AG09319 (cell line): ENCODE measurements around a stretch of chr13.

DNA sequence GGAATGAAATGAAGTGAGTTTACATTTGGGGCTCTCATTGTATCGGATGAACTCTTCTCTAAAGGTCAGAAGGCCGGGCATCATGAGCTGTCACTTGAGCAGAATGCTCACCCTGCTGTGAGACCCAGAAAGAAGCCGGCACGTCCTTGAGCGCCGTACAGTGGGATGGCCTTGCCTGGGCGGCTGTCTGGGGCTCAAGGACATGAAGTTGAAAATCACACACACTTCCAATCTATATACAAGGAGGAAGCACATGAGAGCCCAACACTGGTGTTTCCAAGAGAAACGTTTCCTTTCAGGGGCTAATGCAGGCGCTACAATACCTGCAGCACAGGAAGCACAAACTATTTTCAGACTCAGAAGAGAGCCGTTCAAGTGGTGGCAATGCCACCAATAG, 19.5 kb downstream of the COL4A1 start:
- RRBS: 88% methylated on average over 2 of the region's 10 CpGs

GRCh38 chr13:110306831-110306928, 277 bp downstream of the COL4A1 start:
- RRBS: no CpG with 5 or more reads among the region's 15 CpGs

DNA sequence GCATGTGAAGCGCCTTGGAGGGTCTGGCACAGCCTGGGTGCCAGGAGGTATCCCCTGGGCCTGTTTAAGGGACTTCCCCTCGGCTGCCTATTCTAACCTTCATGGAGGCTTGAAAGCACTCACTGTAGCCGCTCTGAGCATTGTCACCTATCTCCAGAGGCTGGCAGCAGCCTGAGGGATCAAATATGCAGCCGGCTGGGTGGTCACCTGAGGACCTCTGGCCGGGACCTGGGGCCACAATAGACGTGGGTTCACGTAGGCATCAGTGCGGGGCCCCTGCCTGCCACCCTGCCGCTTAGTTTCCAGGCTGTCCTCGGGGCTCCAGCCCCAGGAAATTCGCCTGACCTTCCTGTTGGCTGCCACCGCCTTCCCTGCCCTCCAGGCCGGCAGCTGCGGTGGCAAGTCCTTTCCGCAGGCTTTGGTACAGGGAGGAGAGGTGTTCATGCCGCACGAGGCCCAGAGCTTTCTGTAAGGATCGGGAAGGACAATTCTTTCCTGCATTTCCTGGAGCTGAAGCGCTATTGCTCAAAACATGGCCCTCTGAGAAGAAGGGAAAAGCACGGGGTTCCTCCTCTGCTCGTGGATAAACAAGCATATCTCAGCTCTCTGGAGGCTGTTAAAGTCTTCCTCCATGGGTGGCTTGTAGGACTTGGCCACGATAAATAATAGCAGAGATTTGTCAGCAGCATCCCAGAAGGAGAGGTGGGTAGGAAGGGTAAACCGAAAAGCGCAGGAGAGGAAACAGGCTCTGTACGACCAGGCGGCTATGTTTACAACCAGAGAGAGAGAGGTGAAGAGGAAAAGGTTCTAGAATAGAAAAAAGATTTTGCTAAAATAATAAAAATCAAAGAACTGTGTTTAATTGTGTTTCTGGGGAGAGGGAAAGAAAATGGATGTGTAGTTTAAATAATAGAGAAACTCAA, 4.8 kb downstream of the COL4A2 start:
- RRBS: no CpG with 5 or more reads among the region's 26 CpGs

- RRBS: 42% methylated on average over 2 of the region's 24 CpGs
These were observed 12.8 kb downstream of the COL4A2 start for GRCh38 chr13:110319448-110320662.

GRCh38 chr13:110329551-110330519, 22.8 kb downstream of the COL4A2 start:
- RRBS: no CpG with 5 or more reads among the region's 24 CpGs

DNA sequence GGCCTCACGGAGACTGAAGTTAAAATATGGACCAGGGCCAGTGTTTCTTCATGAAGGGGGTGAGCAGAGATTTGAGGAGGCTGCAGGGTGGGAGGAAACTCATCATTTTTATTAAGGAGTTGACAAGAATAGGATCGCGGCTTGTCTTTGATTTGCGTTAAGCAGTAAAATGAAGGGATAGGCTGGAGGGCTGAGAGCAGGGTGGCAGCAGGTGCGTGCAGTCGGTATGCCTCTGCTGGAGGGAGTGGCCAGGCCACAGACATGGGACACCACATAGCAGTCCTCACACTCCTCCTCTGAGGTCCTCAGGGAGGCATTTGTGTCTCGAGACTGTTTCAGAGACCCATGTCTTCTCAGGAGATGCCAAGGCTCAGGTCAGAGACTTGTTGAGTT, 46.1 kb downstream of the COL4A2 start:
- RRBS: no CpG with 5 or more reads among the region's 7 CpGs

DNA sequence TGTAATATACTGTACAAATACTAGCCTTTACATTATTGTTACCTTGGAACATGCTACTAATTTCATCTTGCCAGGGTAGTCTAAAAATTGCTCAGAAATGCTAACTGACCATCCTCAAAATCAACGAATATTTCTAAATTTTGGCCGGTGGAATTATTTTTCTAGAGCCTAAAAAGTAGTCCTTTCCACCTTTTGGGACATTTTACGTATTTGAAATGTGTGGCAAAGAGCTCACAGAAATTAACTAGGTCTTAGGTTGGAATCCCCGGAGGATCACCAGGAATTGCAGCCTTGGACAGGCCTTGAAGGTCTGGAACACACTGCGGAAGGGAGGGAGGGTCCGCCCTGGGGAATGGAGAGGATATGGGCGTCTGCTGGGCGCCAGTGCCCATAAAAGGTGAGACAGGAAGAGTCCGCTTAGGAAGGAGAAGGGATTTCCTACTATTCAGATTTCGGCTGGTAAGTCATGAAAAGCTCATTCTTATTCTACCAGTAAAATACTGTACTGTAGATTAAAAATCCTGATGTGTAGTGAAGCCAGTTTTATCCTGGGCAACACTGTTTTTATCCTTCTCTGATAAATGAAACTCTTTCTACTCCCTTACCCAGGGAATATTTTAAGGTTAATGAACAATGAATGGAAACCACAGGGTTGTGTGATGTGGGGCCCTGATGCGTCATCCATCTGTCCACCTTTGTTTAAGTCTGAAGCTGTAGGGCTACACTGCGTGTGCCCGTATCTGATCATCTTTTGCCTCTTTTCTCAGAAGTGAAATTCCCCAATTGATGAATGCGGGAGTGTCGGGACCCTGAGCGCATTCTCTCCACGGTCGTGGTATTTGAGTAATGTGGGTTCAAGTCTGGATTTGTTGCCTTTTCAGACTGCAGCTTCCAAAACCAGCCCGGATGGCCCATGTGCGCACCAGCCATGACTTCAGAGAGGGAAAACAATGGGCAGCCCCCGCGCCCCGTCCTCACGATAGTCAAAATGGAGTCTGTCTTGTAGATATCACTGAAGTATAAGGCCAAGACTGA, 112.0 kb downstream of the COL4A2 start:
- RRBS: 95% methylated on average over 2 of the region's 24 CpGs

GRCh38 chr13:110447402-110447951, 114.0 kb downstream of the RAB20 start:
- RRBS: no CpG with 5 or more reads among the region's 16 CpGs

- RRBS: no CpG with 5 or more reads among the region's 6 CpGs
These were observed 81.4 kb downstream of the RAB20 start for GRCh38 chr13:110480073-110480536.

DNA sequence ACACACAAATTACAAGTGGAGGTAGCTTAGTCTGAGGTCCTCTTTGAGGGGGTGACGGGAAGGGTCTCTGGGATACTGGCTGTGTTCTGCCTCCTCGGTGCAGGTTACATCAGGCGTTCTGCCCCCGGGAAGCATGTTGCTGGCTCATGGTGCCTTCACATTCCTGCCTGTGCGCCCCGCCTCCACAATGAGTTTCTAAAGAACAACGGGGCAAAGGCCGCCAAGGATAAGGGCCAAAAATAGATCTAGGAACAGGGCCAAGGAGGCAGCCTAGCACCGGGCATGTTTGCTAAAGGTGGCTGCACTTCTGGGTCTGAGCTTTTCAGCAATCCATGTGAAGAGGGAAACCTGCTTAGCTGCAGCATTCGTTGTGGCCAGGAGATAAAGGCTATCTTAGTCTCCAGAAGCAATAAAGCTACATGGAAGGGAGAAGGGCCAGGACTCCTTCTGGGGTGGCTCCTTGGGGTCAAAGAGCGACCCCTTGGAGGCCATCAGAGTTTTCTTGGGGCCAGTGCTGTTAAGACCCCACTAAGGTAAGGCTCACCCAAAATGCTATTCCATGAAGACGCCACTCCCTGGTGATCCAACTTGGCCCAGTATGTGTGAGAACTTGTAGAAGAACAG, 54.3 kb downstream of the RAB20 start:
- RRBS: no CpG with 5 or more reads among the region's 12 CpGs

GRCh38 chr13:110518416-110518941, 43.0 kb downstream of the RAB20 start:
- RRBS: no CpG with 5 or more reads among the region's 14 CpGs

GRCh38 chr13:110554150-110554844, 7.2 kb downstream of the RAB20 start:
- RRBS: no CpG with 5 or more reads among the region's 10 CpGs

GRCh38 chr13:110555096-110556153, 6.1 kb downstream of the RAB20 start:
- RRBS: no CpG with 5 or more reads among the region's 26 CpGs

DNA sequence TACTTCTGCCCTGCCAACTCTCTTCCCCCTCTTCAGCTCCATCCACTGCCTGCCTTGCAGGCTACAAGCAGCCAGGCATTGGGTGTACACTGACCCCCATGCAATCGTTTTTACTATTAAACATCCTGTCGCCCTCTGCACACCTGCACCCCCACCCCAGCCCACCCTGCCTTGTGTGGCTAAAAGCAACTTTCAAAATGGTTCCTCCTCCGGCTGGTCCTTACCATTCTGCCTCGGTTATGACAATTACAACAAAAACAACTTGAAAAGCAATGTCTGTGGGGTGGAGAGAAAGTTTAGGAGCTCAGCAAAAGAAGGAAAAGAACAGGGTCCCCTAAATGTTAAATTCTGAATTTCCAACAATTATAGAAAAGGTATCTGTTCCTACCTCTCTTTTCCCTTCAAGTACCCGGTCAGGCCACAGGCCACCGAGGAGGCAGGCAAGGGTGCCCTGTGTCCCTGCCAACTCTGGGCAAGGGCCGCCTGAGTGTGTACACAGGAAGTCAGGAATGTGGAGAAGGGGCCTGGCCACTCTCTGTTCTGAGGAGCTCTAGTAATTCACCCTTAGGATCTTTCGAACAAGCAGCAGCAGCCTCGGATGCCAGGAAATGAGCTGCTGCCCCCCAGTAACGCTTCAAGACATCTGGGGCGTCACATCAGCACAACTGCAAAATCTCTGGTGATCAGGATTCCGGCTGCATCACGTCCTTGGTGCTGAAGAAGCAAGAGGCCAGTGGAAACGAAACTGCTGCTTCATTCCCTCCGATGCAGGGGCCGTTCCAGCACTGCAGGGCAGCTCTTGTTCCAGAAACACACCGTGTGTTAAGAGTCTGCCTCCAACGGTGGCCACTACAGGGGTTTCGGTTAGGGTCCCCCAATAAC, 2.2 kb downstream of the RAB20 start:
- RRBS: no CpG with 5 or more reads among the region's 19 CpGs

DNA sequence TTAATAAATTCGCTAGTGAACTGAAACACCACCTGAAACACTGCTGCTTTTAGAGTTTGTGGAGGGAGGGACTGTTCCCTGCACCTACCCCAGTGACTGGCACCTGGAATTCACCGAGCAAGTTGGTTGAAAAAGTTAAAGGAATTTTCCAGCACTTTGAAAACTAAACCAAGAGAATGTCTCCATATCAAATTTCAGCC, 3.6 kb upstream of the RAB20 start:
- RRBS: no CpG with 5 or more reads among the region's 2 CpGs

DNA sequence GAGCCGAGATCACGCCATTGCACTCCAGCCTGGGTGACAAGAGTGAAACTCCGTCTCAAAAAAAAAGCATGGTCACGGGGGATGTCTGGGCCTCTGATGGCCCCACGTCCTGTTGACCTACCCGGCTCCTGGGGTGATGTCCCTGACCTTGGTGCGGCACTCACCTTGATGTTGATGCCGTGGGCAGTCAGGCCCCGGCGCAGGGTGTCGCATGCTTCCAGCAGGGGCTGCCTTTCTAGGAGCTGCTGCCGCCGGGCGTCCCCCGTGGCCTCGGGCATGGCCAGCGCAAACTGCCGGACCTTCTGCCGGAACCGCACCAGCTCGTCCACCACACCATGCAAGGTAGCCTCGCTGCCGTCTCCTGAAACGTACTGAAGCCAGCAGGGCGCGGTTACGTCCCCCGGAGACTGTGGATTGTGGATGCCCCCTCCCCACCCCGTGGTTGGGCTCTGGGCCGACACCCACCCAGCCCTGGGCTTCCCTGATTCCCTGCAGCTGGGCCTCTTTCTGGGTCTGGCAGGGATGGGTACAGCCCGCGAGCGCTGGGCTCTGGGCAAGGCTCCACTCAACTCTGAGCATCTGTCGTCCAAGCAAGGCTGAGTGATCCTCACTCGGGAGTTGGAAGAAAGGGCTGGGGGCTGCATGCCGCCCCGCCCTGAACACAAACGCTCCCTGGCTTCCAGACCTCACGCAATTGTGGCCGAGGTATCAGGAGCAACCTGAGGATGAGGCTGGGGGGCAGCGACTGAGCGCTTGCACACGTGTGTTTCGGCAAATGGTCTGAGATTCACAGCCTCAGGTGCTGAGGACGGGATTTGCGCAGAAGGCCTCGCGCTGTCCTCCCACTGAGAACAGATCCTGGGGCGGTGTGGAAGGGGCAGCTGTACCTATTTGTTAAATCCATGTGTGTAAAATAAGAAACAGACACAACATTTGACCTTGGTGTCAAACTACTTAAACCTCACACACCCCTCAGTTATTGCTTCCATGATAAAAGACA, 27.1 kb downstream of the NAXD start:
- RRBS: 94% methylated on average over 21 of the region's 49 CpGs

- RRBS: no CpG with 5 or more reads among the region's 25 CpGs
These were observed 29.2 kb downstream of the CARS2 start for GRCh38 chr13:110676533-110677384.

DNA sequence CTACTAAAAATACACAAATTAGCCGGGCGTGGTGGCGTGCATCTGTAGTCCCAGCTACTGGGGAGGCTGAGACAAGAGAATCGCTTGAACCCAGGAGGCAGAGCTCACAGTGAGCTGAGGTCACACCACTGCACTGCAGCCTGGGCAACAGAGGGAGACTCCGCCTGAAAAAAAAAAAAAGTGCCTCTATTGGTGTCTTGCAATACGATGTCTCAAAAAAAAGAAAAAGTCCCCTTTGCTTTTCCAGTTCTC, 1.5 kb upstream of the CARS2 start:
- RRBS: no CpG with 5 or more reads among the region's 6 CpGs

GRCh38 chr13:110896807-110898258, 17.5 kb downstream of the ANKRD10 start:
- RRBS: no CpG with 5 or more reads among the region's 9 CpGs

GRCh38 chr13:110913099-110913725, 1.7 kb downstream of the ANKRD10 start:
- RRBS: no CpG with 5 or more reads among the region's 10 CpGs